Cardiac atrium fibroblast (primary cell): ENCODE data around the gene WAC.

- RAMPAGE, long total RNA, result no peak
Observed at GRCh38 chr10:26468720-26469089, 30.6 kb downstream of the APBB1IP start.

- RAMPAGE, long total RNA, result no peak
Observed at GRCh38 chr10:26474716-26475315, 36.7 kb downstream of the APBB1IP start.

DNA sequence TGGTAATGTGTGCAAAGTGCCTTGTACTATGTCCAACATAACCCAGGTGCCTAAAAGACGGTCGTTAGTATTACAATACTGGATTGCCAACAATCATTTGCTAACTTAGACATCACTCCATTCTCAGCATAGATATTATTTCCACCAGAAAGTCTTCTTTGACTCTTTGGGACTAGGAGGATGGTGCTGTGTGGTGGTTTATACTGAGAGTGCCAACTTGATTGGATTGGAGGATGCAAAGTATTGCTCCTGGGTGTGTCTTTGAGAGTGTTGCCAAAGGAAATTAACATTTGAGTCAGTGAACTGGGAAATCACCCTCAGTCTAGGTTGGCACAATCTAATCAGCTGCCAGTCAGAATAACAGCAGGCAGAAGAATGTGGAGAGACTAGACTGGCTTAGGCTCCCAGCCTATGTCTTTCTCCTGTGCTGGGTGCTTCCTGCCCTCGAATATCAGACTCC, 85.1 kb upstream of the PDSS1 start:
- RAMPAGE, long total RNA, result no peak

- RAMPAGE, long total RNA, result no peak
Observed at GRCh38 chr10:26859522-26860003, 1.2 kb downstream of the ABI1 start.

DNA sequence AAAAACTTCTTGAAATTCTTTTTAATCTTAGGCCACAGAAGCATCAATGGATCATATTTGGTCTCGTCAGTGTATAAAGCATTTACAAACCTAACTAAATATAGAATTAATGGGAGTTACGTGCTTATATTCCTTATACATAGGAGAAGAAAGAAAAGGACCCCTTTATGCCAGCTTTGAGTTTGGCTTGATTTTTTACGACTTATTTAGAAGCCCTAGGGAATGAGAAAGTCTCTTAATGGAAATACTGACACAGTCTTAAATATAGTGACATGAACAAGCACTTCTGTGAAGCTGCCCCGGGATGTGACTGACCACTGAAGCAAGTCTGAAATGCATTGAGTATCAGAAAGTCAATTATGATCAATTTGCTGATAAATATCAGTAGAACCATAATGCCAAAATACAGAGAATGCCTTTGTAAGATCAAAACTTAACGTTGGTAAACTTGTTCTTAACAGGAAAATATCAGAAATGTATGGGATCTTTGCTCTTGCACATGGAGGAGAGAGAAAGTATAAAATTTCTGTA, 19.8 kb downstream of the MKX start:
- RAMPAGE, long total RNA, result no peak

GRCh38 chr10:27997868-27998324, 983 bp downstream of the ODAD2 start:
- RAMPAGE, long total RNA, result no peak

DNA sequence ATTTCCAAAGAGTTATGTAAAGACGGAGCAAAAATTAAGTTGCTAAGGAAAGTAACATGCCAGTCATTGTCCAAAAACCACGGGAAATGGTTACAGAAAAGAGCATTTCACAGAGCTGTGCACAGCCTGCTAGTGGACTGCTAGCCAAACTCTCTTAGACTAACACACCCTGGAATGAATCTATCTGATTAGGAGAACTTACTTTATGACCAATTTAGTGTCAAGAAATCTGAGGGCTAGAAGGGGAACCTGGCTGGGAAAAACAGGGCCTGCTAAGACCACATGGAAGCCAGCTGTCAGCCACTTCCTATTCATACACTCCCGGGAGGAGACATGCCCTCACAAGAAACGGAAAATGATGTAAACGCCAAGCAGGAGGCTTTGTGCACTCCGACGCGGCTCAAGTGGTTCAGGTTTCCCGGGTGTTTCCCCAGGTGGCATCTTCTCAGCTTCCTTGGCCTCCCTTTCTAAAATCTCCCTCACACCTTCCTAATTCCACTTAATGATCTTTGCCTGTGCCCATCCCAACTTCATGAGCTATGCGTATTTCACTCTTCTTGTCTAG, 54.7 kb downstream of the MPP7 start:
- RAMPAGE, long total RNA, result no peak

GRCh38 chr10:28303923-28304453, 1.1 kb upstream of the MPP7 start:
- RAMPAGE, long total RNA, result no peak

- RAMPAGE, long total RNA, result no peak
Observed at GRCh38 chr10:28326180-28326925, 23.5 kb upstream of the MPP7 start.

- RAMPAGE, long total RNA, result no peak
Observed at GRCh38 chr10:28367619-28368756, 65.1 kb upstream of the MPP7 start.

GRCh38 chr10:28387073-28387625, 84.3 kb upstream of the MPP7 start:
- RAMPAGE, long total RNA, result no peak

DNA sequence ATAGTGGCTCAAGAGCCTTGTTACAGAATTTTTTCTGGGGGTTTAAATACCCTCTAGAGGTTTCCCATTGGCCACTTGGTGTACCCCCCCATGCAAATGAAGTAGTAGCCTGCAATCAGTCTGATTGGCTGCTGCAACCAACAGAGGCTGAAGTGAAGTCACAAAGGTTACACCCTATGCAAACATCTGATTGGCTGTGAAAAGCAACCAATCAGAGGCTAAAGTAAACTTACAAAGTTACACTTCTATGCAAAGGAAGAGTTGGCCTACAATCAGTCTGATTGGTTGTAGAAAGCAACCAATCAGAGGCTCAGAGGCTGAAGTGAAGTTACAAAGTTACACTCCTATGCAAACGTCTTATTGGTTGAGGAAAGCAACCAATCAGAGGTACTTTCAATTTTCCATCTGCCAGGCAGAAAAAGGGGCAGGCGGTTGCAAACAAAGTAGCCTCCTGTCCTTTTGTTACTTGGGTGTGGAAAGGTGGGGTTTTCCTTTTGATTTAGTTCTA, 103.1 kb upstream of the WAC start:
- RAMPAGE, long total RNA, result no peak

DNA sequence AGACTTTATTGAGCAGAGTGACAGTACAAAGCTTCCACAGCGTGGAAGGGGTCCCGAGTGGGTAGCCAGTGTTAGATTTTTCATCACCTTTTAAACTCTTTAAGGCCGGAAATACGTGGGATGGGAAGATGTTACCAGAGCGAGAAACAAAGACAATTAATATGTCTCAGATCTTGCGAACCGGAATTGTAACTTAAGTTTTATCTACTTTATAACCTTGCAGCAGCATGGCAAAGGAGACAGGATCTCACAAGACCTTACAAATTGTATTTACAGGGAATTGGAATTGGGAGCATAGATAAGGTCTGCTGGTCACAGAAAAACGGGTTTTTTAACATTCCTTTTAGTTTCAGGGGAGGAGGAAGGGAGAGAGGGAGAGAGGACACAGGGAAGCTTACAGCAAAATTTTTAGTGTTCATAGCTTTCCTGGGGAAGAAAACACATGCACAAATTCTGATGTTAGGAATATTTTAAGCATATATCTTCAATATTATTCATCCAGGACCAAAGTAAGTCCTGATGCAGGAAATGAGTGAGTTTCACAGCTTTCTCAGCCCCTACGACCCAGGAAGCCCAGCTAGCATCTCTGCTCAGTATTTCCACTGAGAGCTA, 32.7 kb upstream of the WAC start:
- RAMPAGE, long total RNA, result no peak

DNA sequence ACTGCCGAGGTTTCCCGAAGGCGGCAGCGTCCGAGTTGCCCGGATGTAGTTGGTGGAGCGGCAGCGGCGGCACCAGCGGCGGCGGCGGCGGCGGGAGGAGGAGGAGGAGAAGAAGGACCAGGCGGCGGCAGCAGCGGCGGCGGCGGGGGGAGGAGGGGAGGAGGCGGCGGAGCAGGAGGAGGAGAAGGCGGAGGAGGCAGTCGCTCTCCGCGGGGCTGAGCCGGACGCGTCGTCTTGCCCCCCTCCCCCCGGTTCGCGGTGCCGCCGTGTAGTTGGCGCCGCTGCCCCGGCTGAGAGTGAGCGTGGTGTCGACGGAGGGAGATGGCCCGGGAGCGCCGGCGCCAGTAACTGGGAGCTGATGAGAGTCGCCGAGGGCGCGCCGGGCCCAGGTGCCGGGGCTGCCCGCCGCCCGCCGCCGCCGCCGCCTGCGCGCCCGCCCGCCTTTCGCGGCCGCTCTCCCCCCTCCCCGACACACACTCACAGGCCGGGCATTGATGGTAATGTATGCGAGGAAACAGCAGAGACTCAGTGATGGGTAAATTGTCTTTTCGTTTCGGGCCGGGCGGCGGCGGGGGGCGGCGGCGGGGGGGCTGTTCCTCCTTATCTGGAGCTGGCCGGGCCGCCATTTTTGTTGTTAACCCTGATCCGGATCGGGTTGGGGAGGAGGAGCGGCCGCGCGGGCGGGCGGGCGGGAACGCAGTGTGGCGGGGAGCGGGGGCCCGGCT, at the start of gene WAC:
Gene WAC (plus strand): TSS at position 33 of the 725 bp plus-strand sequence.
- RAMPAGE, long total RNA, result no peak

GRCh38 chr10:28566362-28567043, 33.6 kb downstream of the WAC start:
- RAMPAGE, long total RNA, result no peak

GRCh38 chr10:28668291-28669353, 8.7 kb upstream of the BAMBI start:
- RAMPAGE, long total RNA, result no peak

GRCh38 chr10:28678791-28679731, 1.7 kb downstream of the BAMBI start:
- RAMPAGE, long total RNA, result no peak

DNA sequence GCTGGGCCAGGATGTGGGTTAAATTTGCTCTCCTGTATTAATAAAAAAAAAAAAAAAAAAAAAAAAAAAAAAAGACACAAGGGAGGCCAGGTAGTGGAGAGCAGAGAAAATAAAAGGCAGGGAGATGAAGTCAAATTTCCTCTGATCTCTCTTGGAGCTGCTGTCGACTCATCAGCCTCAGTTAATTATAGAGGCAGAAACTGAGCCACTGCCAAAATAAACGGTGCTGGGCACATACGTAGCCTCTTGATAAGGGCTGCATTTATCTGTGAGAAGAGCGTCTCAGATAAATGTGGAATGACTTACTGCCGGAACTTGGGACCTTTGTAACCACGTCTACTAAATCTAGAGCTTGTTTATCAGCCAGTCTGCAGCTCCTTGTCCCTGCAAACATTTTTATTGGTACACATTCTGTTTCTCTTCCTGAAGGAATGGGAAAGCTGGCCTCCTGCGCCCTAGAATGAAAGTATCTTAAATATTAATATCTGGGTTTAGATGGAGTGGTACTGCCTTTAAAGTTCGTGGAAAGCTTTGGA, 162.3 kb downstream of the BAMBI start:
- RAMPAGE, long total RNA, result no peak

DNA sequence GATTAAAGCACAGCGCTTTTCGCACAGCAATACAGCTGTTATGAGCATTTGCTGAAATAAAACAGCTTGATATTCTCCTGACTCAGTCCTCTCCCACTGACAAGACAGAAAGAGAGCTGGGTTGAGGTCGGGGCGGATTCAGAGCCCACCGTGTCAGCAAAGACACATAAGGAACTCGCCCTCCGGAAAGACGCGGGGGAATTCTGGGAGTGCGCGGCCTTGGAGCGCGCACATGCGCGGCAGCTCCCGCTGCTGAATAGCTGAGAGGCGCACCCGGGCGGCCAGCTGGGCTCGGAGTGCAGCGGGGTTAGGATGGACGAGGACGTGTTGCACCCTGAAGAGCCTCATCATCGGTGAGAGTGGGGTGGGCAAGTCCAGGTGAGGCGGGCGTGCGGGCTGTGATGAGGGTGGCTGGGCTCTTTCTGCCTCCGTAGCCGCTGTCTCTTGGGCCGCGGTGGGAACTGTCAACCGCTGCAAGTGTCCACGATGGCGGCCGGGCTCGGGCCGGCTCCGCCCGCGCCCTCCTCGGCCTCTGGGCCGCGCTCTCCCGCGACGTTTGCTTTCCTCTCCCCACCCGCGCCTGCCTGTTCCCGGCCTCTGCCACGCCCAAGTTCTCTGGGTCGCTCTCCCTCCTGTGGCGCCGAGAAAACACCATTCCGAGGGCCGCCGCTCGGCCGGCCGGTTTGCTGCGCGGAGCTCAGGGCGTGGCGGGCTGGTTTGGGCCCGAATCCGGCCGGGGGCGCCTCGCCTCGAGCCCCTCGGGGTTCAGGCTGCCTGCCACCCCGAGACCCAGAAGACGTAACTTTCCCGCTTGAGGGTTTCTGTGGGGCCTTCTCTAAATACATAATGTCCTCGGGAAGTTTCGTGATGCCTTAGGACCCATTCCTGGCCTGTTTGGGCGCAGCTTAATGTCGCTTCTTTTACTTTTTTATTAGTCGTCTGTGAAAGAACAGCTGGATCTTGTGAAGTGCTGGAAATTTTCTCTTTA, 120.7 kb downstream of the LYZL1 start:
- RAMPAGE, long total RNA, result no peak

GRCh38 chr10:29462179-29462489, 172.6 kb downstream of the SVIL start:
- RAMPAGE, long total RNA, result no peak